Endometrial microvascular endothelial cells (primary cell): ENCODE measurements around a stretch of chr1.

DNA sequence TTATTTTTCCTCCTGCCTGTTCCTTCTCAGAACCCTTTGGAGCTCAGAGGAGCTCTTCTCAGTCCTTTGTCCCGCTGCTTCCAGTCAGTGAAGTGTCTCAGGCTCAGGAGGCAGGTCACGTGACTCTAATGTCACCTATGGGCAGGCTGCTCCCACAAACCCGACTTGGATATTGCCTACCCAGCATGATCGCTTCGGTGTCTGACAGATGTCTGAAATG lies 5.2 kb downstream of the PADI6 start:
- RAMPAGE, long total RNA, result no peak

DNA sequence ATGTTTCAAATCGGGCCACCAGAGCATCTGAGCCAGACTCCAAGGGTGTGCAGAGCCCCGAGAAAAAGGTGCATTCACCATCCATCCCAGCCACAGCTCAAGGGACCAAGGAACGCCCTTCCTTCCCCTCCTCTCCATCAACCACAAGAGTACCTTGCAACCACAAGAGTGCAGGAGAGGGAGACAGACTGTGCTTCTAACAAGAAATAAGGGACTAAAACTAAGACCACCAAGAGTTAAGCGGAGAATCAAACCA lies 28.6 kb downstream of the RCC2 start:
- RAMPAGE, long total RNA, result no peak

DNA sequence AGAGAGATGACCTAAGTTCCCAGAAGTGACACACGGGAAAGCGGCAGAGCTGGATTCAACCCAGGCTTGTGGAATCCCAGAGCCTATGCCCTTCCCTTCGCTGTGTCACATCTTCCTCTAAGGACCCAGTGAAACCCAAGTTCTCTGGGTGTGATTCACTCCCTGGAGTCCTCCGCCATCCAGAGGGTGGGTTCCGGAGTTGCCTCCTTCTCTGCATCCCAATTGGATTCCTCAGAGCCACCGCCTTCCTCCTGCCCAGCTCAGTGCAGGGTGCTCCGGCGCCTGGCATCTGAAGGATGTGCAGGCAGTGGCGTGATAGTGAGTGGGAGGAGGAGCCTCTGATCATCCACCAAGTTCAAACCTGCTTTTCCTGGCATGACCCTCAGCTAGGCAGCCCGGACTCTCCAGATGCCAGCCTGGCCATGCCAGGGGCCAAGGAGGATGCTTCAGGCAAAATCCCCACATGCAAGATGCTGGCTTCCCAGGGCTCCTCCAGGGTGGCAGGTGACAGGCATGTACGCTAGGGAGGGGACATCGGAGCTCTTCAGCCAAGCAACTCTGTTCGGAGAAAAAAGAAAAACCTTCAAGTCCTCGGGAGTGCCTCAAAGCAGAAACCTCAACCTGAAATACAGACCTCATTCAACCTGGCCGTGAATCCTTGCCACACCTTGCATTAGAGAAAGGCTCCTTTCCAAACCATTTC lies 20.9 kb upstream of the RCC2 start:
- RAMPAGE, long total RNA, result no peak

DNA sequence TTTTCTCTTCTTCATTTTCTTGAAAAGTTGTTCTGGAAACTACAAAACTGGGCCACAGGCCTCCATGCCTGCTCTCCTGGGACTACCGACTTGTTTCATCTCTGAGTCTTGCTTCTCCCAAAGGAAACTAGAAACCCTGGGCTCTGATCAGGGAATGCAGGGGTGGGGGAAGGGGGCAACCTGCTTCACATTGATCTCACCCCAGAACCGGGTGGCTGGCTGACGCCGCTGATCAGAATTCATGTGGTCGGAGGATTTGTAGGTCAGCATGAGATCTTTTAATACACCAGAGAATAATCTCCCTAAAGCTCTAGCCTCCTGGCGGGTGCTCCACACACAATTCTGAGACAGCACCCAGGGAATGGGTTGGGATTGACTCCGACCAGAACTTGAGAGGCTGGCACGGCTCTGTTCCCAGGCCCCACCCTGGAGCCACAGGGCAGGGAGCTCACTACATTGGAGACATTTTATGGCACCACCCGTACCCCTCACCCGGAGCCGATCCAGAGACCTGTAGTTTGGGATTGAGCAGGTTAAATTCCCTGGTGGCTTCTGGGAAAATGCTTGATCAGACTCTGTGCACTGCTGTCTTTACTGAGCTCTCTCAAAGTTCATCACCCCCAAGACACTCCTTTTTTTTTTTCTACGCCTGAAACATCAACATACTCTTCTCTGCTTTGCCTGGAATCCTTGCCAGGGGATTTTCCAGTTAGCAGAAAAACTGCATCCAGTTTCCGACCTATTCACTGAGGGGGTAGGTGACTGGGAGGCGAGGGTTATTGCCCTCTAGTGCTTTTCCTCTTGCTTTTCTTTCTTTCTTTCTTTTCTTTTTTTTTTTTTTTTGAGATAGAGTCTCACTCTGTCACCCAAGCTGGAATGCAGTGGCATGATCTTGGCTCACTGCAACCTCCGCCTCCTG lies 12.2 kb upstream of the ARHGEF10L start:
- RAMPAGE, long total RNA, result no peak

- RAMPAGE, long total RNA, result no peak
These were observed 395 bp upstream of the ARHGEF10L start for GRCh38 chr1:17539121-17539485.

GRCh38 chr1:17586137-17587119 lies 46.9 kb downstream of the ARHGEF10L start:
- RAMPAGE, long total RNA, result no peak

DNA sequence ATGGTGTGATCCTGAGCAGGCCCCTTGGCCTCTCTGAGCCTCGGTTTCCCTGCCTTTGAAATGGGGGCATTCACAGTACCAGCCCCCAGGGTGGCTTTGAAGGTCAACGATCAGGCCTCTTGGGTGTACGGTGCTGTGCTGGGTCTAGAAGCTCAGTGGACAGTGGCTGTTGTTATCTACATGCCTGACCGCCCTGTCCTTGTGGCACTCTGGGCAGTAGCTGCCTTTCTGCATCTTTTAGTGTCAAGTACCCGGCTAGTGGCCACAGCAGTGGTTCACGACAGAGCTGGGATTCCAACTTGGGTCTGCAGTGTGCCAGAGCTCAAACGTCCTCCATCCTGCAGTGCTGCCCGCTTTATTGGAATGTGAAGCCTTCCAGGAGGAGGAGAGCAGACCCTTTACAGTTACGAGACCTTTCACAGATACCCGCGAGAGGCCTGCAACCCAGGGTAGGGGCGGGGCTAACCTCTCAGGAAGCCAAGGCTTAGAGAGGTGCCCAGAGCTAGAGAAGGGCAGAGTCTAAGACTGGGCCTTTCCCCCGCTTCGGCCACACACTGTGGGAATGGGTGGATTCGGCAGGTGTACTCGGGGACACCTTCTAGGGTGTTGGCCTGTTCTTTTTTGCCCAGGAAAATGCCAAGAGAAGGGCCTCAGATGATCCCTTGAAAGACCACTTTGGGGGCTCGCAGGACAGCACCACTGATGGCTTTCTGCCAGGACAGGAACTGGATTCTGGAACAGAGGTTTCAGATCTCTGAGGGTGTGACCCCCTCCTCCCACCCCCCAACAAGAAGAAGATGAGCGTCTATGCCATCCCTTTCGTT lies 74.5 kb downstream of the ARHGEF10L start:
- RAMPAGE, long total RNA, result no peak

DNA sequence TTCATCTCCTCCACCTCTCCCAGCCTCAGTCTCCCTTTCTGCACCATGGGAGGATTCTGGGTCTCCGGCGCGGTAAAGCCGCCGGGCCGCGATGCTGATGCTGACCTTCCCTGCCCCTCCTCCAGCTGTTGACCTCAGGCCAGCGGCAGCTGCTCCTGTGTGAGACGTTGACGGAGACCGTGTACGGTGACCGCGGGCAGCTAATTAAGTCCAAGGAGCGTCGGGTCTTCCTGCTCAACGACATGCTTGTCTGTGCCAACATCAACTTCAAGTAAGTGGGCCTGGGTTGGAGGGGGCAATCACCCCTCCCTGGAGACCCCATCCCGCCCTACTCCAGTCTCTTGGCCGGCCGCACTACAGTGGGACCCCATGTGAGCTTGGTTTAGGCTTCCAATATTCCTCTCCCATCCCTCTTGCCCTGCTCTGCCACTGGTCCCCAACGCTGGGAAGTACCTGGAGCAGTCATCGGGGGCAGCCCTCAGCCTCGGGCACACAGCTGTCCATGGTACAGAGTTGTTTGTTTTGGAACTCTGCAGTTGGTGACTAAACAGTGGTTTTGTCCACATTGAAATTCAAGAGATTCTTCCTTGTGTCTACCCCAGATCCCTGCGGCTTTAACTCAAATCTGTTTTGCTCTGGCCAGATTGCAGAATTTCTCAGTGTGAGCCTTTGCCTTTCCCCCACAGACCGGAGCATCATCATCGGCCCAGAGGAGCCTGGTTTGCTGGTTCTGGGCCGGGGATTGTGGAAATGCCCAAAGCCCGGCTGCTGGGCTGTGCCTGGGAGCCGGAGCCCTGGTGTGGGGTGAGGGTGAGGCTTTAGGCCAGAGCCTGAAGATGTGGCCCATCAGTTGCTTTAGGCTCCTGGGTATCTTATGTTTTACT lies 92.9 kb downstream of the ARHGEF10L start:
- RAMPAGE, long total RNA, result no peak

- RAMPAGE, long total RNA, result no peak
These were observed 106.5 kb upstream of the ACTL8 start for GRCh38 chr1:17648393-17649257.

DNA sequence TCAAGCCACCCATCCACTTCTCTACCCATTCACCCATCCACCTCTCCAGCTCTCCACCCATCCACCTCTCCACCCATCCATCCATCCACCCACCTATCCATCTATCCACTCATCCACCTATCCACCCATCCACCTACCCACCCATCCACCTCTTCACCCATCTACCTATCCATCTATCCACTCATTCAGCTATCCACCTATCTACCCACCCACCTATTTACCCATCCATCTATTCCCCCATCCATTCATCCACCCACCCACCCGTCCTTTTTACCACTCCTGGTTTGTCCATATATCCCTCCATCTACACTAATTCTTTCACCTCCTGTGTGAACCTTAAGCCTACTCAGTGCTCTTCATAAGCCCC lies 105.7 kb downstream of the ACTL8 start:
- RAMPAGE, long total RNA, result no peak

- RAMPAGE, long total RNA, result no peak
These were observed 11.7 kb downstream of the IGSF21 start for GRCh38 chr1:18119351-18119737.

- RAMPAGE, long total RNA, result no peak
These were observed 8.7 kb downstream of the PAX7 start for GRCh38 chr1:18639307-18639729.

GRCh38 chr1:18646543-18647244 lies 16.0 kb downstream of the PAX7 start:
- RAMPAGE, long total RNA, result no peak

DNA sequence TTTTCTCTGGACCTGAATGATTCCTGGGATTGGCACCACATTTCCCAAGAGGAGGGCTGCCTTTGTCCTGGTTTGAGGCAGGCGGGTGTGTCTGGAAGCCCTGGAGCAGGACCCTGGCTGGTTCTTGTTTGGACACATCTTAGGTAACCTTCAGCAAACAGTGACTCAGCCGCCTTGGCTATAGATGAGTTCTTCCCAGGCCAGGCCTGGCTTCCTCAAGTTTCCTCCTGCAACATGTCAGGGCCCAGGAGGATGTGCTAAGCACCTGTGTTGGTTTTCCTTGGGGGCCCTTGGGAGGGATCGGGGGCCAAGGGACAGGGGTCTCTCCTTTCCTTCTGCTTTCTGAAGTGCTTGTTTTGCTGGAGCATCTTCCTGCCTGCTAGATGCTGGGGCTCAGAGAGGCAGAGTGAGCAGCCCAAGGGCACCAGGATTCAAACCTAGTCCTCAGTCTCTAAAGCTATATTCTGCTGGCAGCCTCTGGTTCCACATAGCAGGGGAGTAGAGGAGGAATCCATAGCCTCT lies 38.2 kb downstream of the PAX7 start:
- RAMPAGE, long total RNA, result no peak

DNA sequence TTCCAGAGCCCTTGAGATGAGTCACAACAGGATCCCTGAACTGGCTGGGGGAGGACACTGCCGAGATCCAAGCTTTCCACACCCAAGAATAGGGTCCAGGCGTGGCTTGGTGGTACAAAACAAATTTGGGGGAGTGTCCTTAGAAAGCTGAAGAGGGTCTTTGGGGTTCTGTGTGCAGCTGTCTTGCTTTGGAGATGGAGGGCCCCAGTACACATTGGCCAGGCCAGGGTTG lies 74.5 kb downstream of the PAX7 start:
- RAMPAGE, long total RNA, result no peak

- RAMPAGE, long total RNA, result no peak
These were observed 556 bp downstream of the ALDH4A1 start for GRCh38 chr1:18901725-18902273.

DNA sequence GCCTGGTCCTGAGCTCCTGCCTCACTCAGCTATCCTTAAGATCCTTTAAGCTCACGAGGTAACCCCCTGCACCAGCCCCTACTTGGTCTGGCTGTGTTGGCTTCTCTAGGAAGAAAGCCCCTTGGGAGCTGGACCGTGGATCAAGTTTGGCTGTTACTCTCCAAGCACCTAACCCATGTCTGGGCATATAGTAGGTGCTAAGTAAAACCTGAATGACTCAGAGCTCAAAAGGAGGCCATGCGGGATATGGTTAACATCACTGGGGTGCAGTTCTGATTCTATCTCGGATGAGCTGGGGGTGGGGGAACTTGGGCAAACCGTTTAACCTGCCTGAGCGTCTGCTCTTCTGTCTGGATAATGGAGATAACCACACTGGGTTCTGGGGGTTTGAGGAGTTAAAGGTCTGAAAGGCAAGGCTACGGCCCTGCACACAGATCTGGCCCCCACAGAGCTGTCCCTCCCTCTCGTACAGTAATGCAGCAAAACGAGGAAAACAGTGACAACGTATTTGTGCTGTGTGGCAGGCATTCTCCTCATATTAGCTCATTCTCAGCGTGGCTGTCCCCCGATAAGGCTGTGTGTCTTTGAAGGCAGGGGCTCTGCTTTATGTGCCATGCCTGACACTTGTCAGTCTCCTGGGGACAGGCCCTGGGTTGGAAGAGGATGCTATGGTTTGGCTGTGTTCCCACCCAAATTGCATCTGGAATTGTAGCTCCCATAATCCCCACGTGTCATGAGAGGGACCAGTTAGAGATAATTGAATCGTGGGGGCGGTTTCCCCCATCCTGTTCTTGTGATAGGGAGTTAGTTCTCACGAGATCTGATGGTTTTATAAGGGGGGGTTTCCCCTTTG lies 6.6 kb upstream of the ALDH4A1 start:
- RAMPAGE, long total RNA, result no peak

- RAMPAGE, long total RNA, result no peak
These were observed 20.7 kb downstream of the IFFO2 start for GRCh38 chr1:18935670-18936371.

DNA sequence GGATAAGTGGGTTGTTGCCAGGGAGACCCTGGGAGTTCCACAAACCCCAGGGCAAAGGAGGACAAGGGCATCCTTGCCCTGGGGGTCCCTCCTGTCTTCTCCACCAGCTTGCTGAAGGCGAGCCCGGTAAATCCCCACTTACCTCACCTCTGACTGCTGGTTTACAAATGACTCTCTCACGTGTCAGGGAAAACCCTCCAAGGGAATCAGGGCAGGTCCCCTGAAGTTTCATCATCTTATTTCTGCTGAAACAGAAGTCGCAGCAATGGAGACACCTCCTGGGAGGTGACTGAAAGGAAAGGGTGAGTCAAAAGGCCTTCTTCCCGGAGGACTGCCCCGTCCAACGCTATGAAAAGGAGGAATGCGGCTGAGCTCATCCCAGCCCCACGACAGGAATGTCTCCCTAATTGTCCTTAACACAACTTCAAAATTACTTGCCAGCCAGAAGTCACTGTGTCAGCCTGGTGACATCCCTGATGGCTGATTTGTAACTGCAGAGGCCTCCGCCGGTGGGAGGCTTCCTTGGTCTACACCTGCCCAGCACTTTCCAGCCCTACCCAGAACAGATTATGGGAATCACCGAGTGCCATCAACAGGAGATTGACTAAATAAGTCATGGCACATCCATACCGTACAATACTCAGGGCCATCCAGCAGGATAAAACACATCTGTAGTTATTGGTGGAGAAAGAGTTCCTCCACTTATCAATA lies 9.3 kb upstream of the IFFO2 start:
- RAMPAGE, long total RNA, result no peak

- RAMPAGE, long total RNA, result no peak
These were observed 126.6 kb upstream of the IFFO2 start for GRCh38 chr1:19082817-19083655.